AG04449 (cell line): ENCODE results near the genes CLEC4D and CD69.

DNA sequence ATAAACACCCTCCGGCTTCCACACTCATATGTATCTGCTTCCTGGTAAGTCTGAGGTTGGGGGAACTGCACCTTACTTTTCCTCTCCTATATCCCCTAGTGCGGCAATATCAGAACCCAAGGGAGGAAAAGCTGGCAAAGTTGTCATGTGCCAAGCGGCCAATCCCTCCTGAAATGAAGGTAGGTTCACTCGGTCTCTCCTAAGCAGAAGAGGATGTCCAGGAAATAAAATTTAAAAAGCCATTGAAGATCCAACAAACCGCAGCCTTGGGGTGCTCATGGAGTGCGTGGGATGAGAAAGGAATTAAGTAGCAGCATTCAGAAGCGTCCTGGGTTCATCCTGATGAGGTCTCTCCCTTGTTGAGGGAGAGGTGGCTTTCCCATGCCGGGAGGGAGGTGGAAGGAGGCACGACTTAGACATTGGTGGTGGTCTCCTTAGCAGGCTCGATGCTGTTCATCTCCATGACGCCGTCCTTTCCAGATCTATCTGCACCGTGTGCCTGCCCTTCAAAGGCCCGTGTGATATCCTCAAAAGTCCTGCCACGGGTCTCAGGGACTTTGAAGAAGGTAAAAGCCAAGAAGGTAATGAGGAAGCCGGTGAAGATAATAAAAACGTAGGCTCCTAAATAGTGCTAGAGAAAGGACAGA is 14.9 kb downstream of the SLC2A3 start:
- RRBS = no CpG with 5 or more reads among the region's 17 CpGs

- RRBS = no CpG with 5 or more reads among the region's 15 CpGs
Measured at GRCh38 chr12:7934755-7935373, 1.1 kb downstream of the SLC2A3 start.

- RRBS = no CpG with 5 or more reads among the region's 9 CpGs
Measured at GRCh38 chr12:8083508-8083928, 1.4 kb downstream of the NECAP1 start.

GRCh38 chr12:8221500-8221962 is 5.9 kb downstream of the FAM90A1 start:
- RRBS = no CpG with 5 or more reads among the region's 19 CpGs

GRCh38 chr12:8320054-8320857 is 92.8 kb upstream of the FAM90A1 start:
- RRBS = no CpG with 5 or more reads among the region's 13 CpGs

GRCh38 chr12:8513397-8513643 is at the start of gene CLEC4D:
TSS of gene CLEC4D (plus strand) at chr12:8513503.
- RRBS = no CpG with 5 or more reads among the region's 3 CpGs

DNA sequence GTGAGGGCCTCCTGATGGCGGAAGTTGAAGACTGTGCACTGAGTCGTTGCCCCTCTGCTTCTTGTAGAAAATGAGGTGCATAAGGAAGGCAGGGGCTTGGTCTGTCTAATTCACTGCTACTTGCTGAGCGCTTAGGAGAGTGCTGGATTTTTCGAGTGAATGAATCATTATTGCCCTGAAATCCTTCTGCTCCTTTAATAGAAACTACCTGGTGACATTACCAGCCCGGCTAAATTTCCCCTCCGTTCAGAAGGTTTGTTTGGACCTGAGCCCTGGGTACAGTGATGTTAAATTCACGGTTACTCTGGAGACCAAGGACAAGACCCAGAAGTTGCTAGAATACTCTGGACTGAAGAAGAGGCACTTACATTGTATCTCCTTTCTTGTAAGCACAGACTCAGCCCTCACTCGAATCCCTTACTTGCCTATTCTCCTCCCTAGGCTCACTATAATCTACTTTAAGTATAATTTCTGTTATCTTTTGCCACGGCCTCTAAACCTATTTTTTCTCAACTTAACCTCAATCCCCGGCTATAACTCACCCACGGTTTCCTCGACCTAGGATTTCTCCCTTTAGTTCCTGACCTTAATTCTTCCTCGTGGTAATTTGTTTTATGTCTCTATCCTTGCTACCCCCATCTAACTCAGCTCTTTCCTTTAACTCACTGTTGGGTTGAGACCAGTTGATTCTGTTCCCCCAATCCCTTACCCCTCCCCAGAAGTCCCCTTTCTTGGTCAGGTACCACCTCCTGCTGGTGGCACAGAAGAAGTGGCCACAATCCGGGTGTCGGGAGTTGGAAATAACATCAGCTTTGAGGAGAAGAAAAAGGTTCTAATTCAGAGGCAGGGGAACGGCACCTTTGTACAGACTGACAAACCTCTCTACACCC is 805 bp downstream of the A2ML1 start:
- RRBS = no CpG with 5 or more reads among the region's 16 CpGs

- RRBS = no CpG with 5 or more reads among the region's 10 CpGs
Measured at GRCh38 chr12:8905536-8906012, 8.7 kb upstream of the PHC1 start.

DNA sequence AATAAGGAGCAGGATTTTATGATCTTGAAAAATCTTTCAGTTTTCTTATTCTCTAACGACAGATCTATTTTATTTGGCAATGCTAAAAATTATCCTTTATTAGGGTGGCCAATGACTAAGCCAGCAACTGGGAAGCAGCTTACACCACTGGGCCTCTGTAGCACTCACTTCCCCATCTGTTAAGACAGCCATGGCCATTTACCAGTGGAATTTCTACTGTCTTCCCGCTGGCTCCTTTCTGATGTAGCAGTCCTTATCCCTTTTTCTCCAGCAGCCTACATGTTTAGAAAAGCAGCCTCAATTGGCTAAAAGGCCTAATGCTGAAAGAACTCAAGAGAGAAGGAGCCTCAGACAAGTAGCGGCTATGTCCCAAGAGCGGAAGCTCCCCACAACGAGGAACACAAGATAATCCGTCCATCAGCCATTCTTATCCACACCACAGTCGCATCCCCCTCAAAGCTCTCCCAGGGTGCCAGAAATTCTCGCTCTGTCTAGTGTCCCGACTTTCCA is 782 bp downstream of the M6PR start:
- RRBS = no CpG with 5 or more reads among the region's 9 CpGs

GRCh38 chr12:9065505-9065783 is 50.3 kb downstream of the A2M start:
- RRBS = no CpG with 5 or more reads among the region's 5 CpGs

DNA sequence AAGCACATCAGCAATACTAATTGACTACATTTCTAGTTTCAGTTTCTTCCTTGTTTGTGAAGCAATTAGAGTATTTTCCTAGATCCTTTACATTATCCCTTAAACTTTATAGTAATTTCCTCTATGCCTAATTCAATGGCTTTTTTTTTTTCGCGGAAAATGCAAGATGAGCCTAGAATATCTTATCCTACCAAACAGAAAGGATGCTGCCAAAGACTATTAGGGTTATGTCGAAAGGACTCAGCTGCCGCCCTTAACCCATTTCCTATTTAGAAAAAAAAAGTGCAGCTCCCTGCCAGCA is 7.9 kb upstream of the A2M start:
- RRBS = no CpG with 5 or more reads among the region's 4 CpGs

DNA sequence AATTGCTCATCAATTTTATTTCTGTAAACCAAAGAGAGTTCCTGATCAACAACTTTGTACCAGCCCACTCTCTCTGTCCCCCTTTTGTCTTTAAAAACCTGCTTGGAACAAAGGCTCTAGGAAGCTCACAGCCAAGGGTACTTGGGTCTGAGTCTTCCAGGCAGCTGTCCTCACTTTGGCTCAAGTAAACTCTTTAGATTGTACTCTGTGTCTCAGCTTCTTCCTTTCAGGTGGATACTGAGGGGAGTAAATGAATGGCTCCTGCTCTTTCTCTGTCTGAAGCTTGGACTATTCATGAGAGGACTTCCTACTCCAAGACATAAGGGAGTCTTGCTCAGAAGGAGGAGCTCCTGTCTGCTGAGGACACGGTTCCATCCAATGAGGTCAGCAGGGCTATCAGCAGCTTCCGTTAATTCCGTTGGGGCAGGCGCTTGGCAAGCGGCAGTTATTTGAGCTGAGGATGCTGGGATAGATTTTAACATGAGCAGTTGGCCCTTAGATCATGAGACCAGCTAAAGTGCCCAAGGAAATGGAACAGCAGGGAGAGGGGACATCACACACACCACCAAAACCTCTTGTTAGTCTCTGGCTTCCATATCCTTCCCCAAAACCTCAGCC is 138.5 kb upstream of the PZP start:
- RRBS = no CpG with 5 or more reads among the region's 5 CpGs

- RRBS = no CpG with 5 or more reads among the region's 13 CpGs
Measured at GRCh38 chr12:9448608-9449071, 159.1 kb downstream of the KLRB1 start.

GRCh38 chr12:9570485-9571046 is 37.1 kb downstream of the KLRB1 start:
- RRBS = 23% methylated on average over 4 of the region's 20 CpGs

GRCh38 chr12:9739695-9740432 is 20.8 kb downstream of the CD69 start:
- RRBS = no CpG with 5 or more reads among the region's 43 CpGs

GRCh38 chr12:9741743-9742371 is 18.8 kb downstream of the CD69 start:
- RRBS = no CpG with 5 or more reads among the region's 6 CpGs

DNA sequence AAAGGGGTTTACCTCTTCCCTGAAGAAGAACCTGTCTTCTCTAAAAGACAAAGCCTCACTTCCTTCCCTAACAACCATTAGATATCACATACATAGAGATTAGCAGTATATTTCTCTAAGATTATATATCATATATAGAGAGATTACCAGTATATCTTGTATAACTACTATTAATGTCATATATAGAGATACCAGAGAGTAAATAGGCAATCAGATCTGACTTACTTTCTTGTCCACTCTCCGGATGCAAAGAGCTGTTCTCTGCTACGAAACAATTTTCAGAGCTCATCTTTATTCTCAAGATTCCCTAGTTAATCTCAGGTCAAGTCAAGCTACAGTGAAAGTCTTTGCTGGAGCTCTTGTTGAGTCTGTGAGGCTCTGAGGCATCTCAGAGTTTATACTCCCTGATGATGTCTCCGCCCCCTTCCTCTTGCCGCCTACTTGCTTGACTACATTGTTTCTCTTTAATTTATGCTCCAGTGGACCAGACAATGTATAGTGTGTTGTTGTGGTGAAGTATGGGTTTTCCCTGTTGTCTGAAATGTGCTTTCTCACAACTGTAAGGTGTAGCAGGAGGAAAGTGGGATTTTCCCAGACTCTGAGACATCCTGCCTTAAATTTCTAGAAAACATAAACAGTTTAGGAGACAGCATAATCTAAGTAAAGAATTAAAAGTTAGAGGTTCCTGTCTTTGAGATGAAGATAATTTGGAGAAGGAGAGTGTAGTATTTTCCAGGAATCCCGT is at the start of gene CD69:
CD69 (minus strand) TSS at position 370 of the 745 bp plus-strand sequence.
- RRBS = no CpG with 5 or more reads among the region's 5 CpGs

GRCh38 chr12:9776112-9776425 is 15.4 kb upstream of the CD69 start:
- RRBS = no CpG with 5 or more reads among the region's 2 CpGs

- RRBS = no CpG with 5 or more reads among the region's 10 CpGs
Measured at GRCh38 chr12:9849070-9849719, 20.0 kb downstream of the CLEC2B start.

GRCh38 chr12:10153336-10154122 is 18.4 kb downstream of the OLR1 start:
- RRBS = no CpG with 5 or more reads among the region's 46 CpGs